Hair follicular keratinocyte (primary cell): ENCODE measurements around a stretch of chr16.

DNA sequence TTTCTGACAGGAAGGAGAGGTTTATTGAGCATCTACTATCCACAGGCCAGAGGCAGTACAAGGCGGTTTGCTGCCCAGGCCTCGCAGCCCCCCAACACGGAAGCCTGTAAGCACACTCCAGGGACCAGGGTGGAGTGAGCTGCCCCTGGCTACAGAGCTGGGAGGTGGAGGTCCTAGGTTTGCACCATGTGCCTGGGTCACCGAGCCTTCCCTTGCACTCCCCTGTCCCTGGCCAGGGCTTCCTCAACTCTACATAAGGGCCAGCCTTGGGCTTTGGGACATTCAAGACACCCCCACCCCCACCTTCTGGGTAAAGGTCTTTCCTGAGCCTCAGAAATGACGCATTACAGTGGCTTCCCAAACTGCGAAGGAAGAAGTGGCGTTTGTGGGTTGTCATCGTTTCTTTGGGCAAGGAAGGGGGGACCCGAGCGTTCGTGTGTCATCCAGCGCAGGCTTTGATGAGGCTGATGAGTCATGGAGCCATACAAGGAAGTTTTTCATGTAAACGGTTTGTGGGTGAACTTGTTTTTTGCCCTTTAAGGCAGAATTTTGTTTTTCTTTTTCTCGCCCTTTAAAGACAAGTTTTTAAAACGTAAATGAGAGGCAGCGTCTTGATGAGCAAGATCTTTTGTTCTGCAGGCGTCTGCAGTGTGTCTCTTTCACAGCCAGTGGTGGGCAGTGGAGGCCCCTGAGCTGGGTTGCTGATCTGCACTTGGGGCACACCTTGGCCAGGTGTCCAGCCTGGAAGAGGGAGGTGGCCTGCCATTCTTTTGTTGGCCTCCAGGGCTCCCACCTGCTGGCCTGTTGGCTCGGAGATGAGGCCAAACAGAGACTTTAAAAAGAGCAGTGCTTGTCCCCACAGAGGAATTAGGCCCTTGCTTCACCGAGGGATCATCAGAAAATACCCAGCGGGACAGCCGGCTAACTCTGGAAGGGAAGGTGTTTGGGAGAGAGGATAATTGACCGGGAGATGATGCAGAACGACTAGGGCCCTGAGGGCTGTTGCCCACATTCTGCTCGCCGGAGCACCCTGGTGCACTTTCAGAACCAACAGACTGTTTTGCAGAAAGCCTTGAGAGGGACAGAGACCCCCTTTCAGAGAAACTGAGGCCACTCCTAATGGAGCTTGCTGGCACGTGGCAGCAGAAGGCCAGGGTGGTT lies 146.1 kb upstream of the PLCG2 start:
- RAMPAGE, long total RNA: no peak

DNA sequence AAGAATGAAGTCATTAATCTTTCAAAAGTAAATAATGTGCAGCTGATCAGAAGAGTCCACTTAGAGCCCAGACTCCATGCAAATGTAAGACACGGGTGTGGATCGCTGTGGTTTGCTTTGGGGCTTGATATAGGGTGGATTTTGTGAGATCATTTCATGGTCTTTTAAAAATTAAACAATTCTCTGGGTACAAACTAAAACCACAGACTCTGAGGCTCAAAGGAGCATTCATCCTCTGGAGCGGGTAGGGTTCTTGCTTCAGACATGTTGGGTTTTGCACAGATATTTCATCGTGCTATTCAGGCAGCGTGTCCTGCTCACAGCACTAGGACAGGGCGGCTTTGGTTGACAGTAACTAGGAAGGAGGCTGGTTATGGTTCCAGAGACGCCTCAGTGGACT lies 129.4 kb upstream of the PLCG2 start:
- RAMPAGE, long total RNA: no peak

GRCh38 chr16:81708010-81708440 lies 71.1 kb upstream of the PLCG2 start:
- RAMPAGE, long total RNA: no peak

DNA sequence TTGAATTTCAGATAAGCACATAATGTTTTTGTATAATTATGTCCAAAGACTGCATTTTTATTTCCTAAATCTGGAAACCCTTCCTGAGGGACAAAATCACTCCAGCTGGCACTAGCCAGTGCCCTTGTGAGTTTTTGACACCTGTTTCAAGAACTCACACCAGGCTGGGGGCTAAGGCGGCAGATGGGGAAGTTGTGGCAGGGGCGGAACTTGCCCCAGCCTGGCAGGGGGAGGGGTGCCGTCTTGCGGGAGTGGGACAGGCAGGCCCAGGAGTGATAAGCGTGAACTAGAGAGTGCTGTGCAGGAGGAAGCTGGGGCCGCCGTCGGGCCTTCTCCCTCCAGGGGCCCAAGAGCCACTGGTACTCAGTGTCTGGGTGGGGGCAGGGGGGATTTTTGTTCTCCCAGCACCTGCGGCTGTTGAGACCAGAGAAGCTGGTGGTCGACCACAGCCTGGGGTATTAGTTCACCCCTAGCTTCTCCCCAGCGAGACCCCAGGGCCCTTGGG lies 40.3 kb upstream of the PLCG2 start:
- RAMPAGE, long total RNA: no peak

DNA sequence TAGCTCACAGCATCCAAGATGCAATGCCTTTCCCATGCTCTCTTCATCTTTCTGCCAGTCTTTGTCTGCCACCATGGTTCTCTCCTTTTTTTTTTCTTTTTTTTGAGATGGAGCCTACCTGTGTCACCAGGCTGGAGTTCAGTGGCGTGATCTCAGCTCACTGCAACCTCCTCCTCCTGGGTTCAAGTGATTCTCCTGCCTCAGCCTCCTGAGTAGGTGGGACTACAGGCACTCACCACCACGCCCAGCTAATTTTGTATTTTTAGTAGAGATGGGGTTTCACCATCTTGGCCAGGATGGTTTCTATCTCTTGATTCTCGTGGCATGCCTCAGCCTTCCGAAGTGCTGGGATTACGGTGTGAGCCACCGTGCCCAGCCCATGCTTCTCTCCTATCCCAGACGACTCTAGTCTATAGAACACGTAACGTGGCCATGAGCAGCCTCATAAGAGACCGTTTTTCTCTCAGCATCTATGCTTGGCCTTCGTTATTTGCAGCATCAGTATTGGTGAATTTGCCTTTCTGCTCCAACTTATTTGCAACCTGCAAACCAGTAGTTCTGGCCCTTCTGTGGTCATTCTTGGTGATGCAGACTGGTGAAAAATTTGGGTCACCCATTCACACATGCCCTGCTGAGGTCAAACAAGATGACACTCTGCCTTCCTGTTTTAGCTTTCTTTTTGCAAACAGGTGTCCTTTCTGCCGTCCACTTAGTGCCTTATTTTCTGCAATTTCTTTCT lies 31.0 kb downstream of the PLCG2 start:
- RAMPAGE, long total RNA: no peak

DNA sequence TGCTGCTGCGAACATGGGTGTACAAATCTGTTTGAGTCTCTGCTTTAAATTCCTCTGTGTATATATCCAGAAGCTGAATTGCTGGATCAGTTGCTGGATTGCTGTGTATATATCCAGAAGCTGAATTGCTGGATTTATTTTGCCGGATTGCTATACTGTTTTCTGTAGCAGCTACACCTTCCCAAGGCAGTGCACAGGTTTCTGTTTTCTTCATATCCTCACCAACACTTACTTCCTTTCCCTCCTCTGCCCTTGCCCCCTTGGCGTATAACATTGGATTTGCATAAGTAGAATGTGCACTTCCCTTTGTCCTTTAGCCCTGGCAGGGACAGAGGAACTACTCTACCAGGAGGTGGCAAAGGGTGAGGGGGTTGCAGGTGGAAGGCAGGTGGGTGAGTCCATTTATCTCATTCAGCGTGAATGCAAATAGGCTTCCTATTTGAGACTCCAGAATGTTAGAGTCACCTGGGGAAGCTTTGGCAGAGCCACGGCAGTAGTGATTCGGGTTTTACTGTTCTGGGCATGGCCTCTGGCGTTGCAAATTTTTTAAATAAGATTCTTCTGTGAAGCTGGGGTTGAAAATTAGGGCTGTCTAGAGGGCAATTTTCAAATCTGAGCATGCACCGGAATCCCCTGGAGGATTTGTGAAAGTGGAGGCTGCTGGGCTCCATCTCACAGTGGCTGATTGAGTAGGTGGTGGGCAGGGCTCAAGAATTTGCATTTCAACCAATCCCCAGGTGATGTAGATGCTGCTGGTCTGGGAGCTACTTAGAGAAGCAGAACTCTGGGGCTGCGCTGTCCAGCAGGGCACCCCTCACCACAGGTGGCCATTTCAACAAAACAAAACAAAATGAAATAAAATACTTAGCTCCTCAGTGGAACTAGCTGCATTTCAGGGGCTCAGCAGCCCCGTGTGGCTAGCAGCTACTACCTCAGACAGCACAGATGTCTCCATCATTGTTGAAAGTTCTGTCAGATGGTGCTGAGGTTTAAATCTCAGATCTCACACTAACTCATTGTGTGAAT lies 84.7 kb downstream of the PLCG2 start:
- RAMPAGE, long total RNA: no peak

- RAMPAGE, long total RNA: no peak
Measured at GRCh38 chr16:81995472-81996289, 15.6 kb downstream of the SDR42E1 start.

- RAMPAGE, long total RNA: no peak
Measured at GRCh38 chr16:82083723-82084232, 48.7 kb downstream of the HSD17B2 start.

GRCh38 chr16:83717585-83718306 lies 90.0 kb upstream of the HSBP1 start:
- RAMPAGE, long total RNA: no peak

DNA sequence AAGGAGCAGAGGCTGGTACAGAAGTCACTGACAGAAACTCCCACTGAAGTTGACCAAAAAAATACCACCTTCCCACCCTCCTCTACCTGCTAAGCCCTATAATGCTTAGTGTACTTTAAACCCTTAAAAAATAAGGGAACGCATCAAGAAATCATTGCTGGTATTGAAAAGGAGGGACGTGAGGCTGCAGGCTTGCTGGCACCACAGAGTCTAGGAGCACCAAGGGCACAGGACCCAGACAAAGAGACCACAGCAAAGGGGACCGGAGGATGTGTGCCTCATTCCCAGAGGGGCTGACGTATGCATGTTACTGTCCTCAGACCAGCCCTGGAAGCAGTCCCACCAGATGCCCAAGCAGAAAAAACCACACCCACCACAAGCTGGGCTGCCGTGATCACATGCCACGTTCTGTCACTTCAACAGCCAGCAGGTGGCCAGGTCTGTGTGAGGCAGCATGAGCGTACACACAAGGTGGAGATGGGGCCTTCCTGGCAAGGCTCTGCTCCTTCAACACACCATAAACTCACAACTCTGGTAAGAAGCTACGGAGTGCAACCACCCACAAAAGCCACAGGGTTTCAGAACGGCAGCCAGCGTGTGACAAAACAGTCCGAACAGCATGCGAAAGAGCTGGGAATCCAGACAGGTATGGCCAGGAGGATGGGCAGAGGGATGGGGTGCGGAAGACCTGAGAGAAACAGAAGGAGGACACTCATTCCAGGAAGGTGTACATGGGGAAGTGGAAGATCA lies 28.1 kb downstream of the MBTPS1 start:
- RAMPAGE, long total RNA: no peak

DNA sequence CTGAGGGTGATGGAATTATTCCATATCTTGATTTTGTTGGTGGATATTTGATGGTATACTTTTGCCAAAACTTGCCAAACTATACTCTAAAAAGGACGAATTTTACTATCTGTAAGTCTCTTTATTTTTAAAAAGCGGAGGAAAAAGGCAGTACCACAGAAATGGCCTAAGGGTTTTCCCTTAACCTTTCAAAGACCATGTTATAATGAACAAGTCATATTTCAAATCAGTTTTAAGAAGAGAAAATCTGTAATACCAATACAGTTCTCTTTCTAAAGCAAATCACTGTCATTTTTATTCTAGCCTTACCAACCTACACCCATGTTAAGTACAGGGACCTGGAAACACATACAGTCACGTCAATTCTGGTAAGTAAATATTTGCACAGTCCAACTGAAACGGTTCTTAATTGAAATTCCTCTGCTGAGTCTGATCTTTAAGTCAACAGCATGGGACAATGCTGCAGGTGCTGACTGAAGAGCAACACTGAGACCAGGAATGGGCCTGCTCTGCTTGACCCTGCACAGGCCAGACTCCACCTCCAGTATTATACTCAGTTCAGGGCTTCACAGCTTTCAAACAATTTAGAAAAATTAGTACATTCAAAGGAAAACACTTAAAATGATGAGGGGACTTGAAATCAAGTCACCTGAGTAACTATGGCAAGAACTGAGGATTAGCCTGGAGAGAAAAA lies 20.2 kb downstream of the MBTPS1 start:
- RAMPAGE, long total RNA: no peak

DNA sequence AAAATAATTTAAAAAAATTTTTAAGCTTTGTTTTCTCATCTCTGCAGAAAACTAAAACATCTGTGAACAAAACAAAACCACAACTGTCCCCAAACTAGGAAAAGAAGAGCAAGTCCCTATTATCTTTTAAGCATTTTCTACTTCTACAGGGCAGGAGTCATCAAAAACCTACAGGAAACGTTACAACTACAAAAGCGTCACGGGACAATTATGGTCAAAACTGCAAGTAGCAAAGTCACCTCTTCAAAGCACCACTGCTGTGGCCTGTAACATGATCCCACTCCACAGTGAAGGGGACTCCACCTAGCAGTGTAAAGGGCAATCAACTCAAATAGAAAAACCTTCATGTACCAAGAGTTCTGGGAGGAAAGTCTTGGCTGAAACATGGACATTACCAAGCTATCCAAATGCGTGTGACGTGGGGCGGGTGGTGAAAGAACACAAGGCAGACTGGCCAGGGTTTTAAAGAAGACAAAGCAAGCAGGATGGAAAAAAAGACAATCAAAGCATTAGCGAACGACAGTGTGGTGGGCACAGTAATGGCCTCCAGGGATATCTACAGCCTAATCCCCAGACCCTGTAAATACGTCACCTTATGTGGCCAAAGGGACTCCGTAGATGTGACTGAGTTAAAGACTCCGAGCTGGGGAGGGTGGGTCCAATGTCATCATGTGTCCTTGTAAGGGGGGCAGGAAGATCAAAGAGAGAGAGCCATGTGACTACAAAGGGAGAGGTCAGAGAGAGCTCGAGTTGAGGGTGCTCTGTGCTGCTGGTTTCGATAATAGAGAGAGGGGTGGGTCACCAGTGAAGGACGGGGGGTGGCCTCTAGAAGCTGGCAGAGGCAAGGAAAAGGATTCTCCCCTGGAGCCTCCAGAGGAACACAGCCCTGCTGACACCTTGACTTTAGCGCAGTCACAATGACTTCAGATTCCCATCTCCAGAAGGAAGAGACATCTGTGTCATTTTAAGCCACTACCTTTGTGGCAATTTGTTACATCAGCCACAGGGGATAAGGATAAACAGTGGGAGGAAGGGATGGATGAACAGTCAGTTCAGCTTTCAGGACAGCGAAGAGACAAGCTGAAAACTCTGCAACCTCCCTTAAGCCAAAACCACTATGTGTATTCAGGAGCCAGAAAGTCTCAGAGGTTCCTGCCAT lies 6.0 kb downstream of the HSDL1 start:
- RAMPAGE, long total RNA: no peak

GRCh38 chr16:84176918-84177446 lies 9.9 kb downstream of the TAF1C start:
- RAMPAGE, long total RNA: no peak

DNA sequence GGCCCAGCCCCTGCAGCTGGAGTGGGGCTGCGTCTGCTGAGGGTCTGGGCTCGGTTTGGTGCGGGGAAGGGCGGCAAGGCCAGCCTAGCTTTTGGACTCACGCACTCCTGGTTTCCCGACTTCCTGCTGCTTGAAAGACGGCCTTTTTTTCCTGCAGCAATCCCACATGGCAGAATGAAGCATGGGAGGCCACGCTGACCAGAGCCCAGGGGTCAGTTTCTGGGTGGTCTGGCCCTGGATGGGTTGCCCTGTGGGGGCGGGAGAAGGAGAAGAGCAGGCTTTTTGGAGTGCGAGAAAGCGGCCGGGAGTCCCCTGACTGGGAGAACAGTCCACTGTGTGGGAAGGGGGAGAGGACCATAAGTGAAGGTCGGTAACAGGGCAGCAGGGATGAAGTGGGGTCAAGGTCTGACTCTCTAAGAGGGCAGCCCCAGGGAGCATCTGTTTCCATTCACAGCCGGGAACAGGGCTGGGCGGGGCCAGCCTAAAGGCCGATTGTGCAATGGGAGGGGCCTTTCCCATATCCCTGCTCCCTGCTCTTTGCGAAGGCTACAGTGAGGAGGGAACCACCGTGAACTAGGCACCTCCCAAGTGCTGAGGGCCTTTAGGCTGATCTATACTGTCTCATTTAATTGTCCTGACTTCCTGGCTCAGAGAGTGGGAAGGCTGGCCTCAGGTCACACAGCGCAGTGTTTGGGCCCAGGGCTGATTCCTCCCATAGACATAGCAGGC lies 10.6 kb upstream of the WFDC1 start:
- RAMPAGE, long total RNA: no peak

- RAMPAGE, long total RNA: no peak
Measured at GRCh38 chr16:84299417-84300309, 5.0 kb downstream of the WFDC1 start.

- RAMPAGE, long total RNA: no peak
Measured at GRCh38 chr16:84396050-84397141, 28.1 kb downstream of the ATP2C2 start.

DNA sequence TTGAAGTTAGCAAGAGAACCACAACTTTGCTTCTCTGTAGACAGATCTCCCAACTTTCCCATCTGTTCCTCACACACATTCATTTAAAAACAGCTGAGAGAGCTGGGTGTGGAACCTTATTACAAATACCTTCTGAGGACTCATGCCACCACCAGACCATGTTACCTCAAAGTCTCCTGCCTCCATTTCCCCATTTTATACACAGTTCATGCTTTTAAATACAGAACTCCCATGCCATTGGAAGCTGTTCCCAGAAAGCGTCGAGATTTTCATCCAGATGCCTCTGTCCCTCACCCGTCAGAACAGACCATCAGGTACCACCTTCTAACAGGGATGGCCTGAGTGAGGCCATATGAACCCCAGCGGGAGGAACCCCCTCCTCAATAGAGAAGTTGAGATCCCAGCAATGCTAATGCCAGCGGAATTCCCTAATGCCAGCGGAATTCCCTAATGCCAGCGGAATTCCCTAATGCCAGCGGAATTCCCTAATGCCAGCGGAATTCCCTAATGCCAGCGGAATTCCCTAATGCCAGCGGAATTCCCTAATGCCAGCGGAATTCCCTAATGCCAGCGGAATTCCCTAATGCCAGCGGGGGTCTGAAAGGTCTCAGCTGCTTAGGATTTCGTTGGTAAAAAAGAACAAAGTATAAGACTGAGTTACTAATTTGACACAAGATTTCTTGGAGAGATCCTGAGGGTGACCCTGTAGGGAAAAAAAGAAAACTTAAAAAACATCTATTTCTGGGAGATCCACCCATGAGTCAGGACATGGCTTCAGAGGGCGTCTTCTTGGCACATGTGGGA lies 25.3 kb downstream of the MEAK7 start:
- RAMPAGE, long total RNA: no peak

DNA sequence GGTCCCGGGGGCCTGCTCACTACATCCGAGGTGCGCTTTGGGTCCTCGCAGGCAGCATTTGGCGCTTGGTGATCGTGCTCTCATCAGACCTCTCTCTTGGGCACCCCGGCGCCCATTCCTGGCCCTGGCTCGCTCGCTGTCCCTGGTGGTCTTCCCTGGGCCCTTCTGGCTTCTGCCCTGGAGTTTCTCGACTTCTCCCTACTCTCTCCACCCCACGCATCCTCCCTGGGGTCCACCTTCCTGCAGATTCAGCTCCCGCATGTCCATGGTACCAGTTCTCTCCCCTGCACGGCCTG lies 863 bp upstream of the MEAK7 start:
- RAMPAGE, long total RNA: no peak

- RAMPAGE, long total RNA: no peak
Measured at GRCh38 chr16:84508568-84509028, 4.1 kb upstream of the MEAK7 start.

GRCh38 chr16:84591904-84592228 lies 26.0 kb downstream of the COTL1 start:
- RAMPAGE, long total RNA: no peak